ENCODE measurements around a stretch of chr15.

DNA sequence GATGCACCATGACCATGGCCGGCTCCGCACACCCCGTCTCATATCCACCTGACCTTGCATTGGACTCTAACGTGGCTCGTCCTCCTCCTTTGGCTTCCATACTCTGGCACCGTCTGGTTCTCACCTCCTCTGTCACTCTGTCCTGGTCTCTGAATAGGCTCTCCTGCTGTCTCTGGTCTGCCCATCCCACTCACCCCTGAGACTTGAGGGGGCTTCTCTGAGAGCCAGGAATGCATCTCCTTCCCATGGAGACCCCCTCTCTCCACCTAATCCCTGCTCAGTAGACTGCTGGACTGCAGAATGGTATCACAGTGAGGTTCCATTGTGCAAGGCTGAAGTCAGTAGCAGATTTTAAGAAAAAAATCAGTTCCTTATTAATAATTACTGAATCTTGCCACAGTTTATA lies 35.3 kb upstream of the SNRPA1 start:
- RRBS, result no CpG with 5 or more reads among the region's 6 CpGs

DNA sequence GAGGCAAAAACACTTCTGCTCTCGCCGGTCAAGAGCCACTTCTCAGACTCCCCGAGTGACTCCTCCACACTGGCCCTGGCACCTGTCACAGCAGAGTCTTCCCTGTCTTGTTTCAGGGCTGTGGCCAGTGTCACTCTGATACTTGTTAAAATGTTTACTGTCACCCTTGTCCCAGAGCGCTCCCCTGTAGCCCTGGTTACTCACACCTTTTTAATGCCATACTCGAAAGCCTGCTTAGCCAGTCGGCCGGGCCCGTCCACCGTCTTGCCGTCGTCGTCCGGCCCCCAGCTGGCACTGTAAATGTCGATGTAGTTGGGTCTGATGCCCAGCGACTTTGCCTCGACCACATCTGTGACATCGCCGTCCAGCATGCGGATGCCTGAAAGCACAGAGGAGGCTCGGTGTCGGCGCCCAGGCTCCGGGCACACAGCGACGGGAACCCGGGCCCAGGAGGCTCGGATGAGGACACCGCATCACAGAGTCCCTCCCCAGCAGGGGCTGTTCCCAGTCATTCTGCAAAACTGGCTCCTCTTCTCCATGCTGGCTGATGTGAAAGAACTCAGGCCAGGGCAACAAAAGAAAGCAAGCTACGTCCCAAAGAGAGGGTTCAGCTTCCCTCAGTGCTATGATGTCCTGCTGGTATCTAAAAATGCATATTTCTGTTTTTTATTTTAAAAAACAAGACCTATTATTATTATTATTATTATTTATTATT lies 91.2 kb downstream of the PCSK6 start:
- RRBS, result 70% methylated on average over 2 of the region's 29 CpGs

- RRBS, result 31% methylated on average over 6 of the region's 11 CpGs
Measured at GRCh38 chr15:101455205-101456043, 34.1 kb downstream of the PCSK6 start.

- RRBS, result no CpG with 5 or more reads among the region's 9 CpGs
Measured at GRCh38 chr15:101610015-101610412, 42.2 kb downstream of the TM2D3 start.

DNA sequence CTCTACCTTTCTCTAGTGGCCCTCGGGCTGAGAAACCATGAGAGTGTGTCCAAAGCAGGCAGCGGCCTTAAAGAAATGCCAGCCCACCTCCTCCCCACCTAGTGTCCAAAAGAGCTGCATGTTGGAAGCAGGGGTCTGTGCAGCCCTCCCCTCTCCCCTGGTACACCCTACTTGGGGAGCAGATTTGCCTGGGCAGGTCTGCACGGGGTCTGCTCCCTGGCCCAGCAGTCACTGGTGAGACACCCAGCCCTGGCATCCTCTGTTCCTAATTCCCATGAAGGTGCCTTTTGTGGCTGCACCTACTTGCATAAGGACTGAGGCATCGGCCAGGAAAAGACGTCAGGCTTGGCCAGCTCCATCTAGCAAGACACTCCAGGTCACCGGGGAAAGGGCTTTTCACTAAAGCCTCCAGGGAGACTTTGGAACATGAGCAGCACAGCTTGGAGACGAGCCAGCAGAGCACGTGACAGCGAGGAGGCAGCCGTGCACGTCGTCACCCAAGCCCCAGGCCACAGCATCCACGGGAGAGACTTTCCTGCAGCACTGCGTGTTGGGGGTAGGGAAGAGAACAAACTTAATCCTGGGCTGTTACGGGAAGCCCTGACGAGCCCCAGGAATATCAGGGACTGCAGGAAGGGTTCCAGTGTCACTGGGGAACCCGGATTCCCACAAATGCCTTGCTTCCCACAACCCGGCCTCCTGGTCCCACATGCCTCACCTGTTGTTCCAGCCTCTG lies 38.8 kb downstream of the TM2D3 start:
- RRBS, result no CpG with 5 or more reads among the region's 18 CpGs

DNA sequence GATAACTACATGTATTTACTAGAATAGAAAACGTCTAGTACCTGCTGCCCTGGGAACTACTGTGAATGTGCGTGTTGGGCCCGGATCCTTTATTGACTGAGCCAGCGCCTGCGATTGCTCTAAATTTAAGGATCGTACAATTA lies 655 bp downstream of the TM2D3 start:
- RRBS, result 2% methylated on average over 4 of the region's 6 CpGs

GRCh38 chr15:101683935-101684494 lies 31.8 kb upstream of the TM2D3 start:
- RRBS, result no CpG with 5 or more reads among the region's 8 CpGs

Data from BE2C (cell line).